Vagina (tissue), 1 donor: ENCODE data around the genes NOC3L and CYP2C9.

- PRO-cap: no peak
- RAMPAGE, long total RNA: no peak
Observed at GRCh38 chr10:93845766-93846171, 48.0 kb upstream of the SLC35G1 start.

GRCh38 chr10:93995991-93996496 lies 2.3 kb downstream of the PLCE1 start:
- PRO-cap: no peak
- RAMPAGE, long total RNA: no peak

- PRO-cap: no peak
- RAMPAGE, long total RNA: no peak
Observed at GRCh38 chr10:94327473-94328505, 35.0 kb downstream of the NOC3L start.

DNA sequence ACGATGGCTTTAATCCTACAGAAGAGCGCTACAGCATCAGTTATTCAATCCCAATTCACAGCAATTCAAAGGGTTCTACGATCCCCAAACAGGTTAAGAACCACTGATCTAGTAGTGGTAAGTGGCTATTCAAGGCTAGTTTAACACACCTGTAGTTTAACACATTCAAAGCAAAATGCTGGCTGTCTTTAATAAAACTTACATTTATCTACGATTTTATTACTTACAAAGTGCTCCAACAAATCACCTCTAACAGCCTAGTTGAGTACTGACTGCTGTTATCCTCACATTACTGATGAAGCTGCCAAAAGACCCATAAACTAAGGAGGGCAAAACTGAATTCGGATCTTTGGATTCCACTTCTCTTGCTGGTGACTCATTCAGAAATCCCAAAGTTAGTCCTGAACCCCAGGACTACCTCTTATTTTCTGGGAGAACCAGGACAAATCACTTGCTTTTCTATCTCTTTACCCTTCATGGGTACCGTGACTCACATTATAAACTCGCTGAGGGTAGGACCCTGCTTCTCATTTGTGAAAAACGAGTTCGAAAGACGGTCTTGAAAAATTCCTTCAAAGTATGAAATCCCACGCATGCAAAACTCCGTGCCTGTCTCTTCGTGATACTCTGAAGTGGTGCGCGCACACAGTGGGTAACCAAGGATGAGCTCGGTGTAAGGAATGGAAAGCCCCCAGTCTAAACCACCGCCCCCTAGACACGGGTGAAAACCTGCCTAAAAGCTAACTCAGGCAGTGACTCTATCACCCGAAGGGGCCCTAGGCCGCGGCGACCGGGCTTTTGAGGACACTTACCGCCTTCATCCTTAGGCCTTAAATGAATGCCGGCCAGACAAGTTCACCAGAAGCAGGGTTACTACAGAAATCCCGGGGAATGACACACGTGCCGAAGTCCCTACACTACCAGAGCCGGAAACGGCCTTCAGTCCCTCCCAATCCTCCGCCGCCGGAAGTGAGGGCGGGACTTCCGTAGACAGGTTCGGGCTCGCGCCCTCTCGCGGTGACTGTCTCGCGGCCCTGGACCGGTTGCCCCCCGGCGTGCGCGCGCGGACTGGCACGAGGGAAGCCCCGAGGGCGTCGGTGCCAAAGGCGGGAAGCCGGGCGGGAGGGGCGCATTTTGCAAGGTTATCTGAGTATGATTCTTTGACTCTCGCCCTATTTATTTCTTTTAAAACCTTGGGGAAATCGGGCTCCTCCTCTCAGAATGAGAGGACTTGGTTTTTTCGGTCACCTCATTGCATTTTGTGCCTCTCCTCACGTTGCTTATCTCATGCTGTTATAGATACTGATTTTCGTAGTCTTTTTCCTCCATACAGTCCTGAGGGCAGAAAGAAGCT lies at the start of gene NOC3L:
Gene NOC3L (minus strand): TSS at position 922 of the 1,354 bp plus-strand sequence.
- PRO-cap: bidirectional peak, plus-strand start at position 1,024 of the sequence, minus-strand start at position 971 of the sequence
- RAMPAGE, long total RNA: start-site peak on the minus strand centred at position 904 of the sequence, 41 bp wide, 145 reads

- PRO-cap: no peak
- RAMPAGE, long total RNA: start-site peak on the plus strand at chr10:94734342-94734385, 38 reads; start-site peak on the plus strand at chr10:94734470-94734522, 17 reads
Observed at GRCh38 chr10:94734158-94734776, 28.2 kb upstream of the CYP2C19 start.

DNA sequence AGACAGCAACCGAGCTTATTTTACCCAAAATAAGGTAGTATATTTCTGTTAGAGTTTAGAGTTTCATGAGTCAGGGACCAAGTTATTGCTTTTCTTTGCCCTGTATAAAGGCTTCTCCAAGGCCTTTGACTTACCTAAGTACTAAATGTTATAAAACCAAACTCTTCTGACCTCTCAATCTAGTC lies 1.9 kb upstream of the CYP2C9 start:
- PRO-cap: no peak
- RAMPAGE, long total RNA: no peak

DNA sequence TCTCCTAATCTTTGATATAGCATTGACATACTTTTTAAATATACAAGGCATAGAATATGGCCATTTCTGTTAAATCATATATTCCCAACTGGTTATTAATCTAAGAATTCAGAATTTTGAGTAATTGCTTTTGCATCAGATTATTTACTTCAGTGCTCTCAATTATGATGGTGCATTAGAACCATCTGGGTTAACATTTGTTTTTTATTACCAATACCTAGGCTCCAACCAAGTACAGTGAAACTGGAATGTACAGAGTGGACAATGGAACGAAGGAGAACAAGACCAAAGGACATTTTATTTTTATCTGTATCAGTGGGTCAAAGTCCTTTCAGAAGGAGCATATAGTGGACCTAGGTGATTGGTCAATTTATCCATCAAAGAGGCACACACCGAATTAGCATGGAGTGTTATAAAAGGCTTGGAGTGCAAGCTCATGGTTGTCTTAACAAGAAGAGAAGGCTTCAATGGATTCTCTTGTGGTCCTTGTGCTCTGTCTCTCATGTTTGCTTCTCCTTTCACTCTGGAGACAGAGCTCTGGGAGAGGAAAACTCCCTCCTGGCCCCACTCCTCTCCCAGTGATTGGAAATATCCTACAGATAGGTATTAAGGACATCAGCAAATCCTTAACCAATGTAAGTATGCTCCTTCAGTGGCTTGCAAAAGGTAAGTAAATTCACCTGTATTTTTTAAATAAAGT lies at the start of gene CYP2C9:
Gene CYP2C9 (plus strand): TSS at position 443 of the 700 bp plus-strand sequence.
- PRO-cap: no peak
- RAMPAGE, long total RNA: no peak

DNA sequence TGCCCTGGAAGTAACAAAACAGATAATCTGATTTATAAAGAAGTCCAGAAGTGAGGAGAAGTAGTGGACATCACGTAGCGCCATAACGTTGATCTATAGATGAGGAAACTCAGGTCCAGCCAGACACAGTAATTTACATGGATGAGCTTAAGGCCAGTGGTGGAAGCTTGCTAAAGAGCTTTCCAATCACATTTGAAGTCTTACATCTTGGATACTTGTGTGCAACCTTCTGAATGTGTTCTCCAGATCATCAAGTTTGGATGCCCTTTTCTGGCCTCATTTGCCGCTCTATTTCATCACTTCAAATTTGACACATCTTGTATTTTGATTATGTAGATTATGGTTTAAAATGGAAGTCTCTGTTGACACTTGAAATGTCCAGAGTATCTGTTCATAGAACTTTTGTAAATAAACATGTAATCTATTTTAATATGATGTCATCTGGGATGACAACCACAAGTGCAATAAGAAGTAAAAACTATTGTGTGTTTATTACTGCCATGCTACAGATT lies 30.2 kb downstream of the CYP2C8 start:
- PRO-cap: no peak
- RAMPAGE, long total RNA: no peak

GRCh38 chr10:95044259-95045239 lies 24.7 kb downstream of the CYP2C8 start:
- PRO-cap: no peak
- RAMPAGE, long total RNA: no peak

DNA sequence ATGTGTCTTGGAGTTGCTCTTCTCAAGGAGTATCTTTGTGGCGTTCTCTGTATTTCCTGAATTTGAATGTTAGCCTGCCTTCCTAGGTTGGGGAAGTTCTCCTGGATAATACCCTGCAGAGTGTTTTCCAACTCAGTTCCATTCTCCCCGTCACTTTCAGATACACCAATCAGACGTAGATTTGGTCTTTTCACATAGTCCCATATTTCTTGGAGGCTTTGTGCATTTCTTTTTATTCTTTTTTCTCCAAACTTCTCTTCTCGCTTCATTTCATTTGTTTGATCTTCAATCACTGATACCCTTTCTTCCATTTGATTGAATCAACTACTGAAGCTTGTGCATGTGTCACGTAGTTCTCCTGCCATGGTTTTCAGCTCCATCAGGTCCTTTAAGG lies 6.2 kb downstream of the CYP2C8 start:
- PRO-cap: no peak
- RAMPAGE, long total RNA: no peak

DNA sequence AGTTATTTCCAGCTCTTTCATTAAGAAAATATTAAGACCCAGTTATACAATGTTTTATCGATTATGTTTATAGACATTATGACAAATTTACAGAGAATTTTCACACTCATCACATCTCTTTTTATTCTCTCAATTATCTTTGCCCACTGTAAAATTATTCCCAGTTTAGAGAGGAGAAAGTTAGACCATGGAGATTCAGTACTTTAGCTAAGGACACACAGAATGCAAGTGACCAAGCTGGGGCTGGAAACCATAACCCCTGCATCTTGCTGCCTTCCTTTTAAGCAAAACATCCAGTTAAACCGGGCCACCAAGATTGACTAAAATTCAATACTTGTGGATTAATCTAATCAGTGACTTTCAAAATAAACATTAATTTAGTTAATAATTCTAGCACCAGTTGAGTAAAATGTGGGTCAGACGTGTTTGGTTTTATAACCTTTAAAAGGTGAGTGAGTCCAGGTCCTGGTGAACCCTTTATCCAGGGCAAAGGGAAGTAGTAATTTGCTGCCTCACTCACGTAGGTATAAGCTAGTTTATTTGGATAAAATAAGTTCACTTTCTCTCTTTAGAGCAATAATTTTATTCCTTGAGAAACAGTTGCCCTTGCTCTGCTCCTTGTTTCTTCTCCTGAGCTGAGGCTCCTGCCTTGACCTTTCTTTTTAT lies 1.9 kb upstream of the CYP2C8 start:
- PRO-cap: no peak
- RAMPAGE, long total RNA: no peak

GRCh38 chr10:95260520-95261209 lies 30.1 kb downstream of the PDLIM1 start:
- PRO-cap: no peak
- RAMPAGE, long total RNA: no peak

DNA sequence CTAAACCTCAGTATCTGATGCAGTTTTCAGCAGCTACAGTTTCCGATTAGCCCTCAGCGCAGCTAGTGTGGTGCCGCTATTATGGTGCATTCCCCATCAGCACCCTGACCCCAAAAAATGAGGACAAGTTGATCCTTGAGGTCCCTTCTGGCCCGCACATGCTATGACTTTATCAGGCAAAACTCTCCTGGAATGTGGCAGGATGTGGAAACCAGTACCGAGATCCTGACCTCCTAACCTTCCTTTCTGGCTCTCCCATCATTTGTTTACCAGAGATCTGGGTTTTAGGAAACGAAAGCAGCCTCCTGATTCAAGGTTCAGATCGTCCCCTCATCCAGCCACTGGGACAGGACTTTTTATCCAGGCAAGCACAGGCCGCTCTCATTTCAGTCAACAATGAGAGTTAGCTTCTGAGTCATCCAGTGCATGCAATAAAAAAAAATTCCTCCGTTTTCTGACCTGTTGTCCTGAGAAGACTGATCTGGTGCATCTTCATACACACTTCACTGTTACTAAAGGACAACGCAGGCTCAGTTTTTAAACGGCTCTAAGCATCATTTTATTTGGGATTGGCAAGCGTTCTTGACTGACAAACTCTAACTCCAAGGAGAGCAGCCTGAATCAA lies 17.3 kb downstream of the PDLIM1 start:
- PRO-cap: bidirectional peak, plus-strand start at position 346 of the sequence, minus-strand start at position 119 of the sequence; unidirectional peak, plus-strand start at position 499 of the sequence
- RAMPAGE, long total RNA: no peak

GRCh38 chr10:95388559-95388924 lies 97.7 kb upstream of the PDLIM1 start:
- PRO-cap: no peak
- RAMPAGE, long total RNA: no peak

GRCh38 chr10:95430381-95430813 lies 130.8 kb downstream of the SORBS1 start:
- PRO-cap: no peak
- RAMPAGE, long total RNA: no peak

DNA sequence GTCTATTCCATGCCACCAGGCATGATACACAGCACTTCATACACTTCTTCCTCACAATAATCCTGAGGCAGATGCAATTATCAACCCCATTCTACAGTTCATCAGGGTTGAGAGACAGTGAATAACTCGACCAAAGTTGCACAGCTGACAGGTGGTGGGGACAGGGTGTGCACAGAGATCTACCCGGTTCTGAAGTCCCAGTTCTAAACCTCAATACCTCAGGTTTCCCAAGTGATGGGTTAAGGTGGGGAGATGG lies 129.7 kb downstream of the SORBS1 start:
- PRO-cap: no peak
- RAMPAGE, long total RNA: no peak

DNA sequence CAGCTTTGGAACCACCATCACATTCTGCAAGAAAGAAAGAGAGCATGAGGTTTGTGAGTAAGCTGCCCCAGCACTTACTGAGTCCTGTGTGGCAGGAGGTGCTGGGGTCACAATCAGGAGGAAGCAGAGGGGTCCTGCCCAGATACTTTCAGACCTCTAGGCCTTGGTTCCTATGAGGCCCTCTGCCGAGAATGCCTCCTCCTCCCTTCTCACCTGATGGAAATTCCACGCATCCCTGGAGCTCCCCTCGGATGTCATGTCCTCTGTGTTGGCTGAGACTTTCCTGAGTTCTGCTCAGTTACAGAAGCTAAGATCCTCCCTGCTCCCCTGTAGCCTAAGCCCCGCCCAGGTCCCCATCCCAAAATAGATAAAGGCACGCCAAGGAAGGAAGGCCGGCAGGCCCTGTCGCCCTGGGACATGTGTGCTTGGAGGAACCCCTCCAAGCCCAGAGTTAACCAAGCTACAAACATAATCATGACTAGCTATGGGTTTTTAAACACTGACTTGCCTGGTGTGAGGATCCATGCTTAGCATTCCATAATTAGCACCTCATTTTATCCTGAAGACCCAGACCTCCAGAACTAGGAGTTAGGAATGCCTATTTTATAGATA lies 123.5 kb downstream of the SORBS1 start:
- PRO-cap: no peak
- RAMPAGE, long total RNA: no peak

GRCh38 chr10:95445090-95445820 lies 115.9 kb downstream of the SORBS1 start:
- PRO-cap: bidirectional peak, plus-strand start at chr10:95445478, minus-strand start at chr10:95445378
- RAMPAGE, long total RNA: no peak

GRCh38 chr10:95475712-95476663 lies 85.2 kb downstream of the SORBS1 start:
- PRO-cap: no peak
- RAMPAGE, long total RNA: no peak

- PRO-cap: no peak
- RAMPAGE, long total RNA: no peak
Observed at GRCh38 chr10:95496374-95497375, 64.5 kb downstream of the SORBS1 start.